Transverse colon (tissue), 4 donors: Measurements from ENCODE around the gene CMTR1.

DNA sequence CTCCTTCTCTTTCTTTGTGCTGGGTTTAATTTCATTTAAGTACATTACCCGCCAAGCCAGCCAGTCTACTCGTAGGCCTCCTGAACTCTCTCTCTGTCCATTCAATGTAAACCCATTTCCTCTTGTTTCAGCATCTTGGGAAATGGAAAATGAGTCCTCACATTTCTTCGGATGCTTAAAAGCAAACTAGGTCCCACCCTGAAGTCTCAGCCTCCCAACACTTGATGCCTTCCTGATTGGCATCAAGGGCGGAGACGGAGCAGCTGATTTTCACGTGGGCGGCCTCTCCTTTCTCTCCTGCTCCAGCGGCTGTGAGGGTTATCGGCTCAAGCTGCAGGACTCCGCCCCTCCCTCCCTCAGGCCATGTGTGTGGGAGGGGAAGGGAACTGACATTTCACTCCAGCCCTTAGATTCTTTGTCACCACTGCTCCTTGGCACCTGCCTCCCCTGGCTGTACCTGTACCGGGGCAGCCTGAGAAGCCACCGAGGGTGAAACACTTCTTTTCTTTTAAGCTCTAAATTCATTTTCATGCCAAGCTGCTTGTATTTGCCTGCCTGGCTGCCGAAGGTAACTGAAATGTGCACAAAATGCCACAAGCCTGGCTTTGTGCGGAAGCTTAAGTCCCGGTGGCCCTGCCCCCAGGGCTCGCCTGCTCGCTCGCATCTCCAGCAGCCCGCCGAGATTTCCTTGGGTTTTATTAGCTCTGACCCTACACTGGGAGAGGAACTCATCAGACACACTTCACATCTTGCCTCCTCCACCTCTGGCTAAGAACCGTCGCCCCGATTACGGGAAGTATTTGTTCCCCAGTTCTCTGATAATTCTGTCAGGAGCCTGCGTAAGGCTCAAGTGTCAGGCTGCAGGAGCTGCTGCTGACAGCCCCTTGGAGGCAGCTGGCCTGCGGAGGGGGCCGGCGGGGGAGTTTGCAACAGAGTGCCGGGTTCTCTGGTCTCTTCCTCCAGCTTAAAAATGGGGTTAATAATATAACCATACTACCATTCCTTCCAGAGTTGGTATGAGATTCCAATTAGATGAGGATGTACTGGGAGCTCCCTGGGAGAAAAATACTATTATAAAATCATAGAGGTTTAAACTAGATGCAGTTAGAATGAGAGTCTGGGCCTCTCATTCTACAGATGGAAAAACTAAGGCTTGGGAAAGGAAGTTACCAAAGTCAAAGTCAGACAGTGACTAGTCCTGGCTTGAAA is 9.6 kb upstream of the CPNE5 start:
- PRO-cap, result no peak
- RAMPAGE, long total RNA, 4 experiments, result no peak in any of the 4 experiments

- PRO-cap, result no peak
- RAMPAGE, long total RNA, 4 experiments, result start-site peak on the minus strand in 2 of 4 experiments, at chr6:36858616-36858998 at its widest, 31 to 37 reads per replicate
Observed at GRCh38 chr6:36858352-36859230, 16.0 kb downstream of the PPIL1 start.

DNA sequence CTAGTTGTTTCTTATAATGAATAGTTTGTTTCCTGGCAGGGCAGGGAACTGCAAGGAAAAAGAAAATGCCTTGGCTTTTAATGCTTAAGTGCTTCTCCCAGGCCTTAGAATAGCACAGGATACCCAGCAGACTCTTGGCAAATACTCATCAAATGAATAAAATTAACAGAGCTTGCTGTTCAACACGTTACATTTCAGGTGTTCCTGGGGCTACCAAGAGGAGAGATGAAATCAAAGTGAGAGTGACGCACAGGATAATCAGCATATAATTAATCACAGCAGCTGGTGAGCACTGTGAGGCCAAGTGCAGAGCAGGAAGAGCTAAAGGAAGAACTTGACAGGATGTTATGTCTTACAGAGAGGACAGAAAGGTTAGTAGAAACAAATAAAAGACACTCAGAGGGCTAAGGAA is 8.8 kb downstream of the PPIL1 start:
- PRO-cap, result no peak
- RAMPAGE, long total RNA, 4 experiments, result no peak in any of the 4 experiments

DNA sequence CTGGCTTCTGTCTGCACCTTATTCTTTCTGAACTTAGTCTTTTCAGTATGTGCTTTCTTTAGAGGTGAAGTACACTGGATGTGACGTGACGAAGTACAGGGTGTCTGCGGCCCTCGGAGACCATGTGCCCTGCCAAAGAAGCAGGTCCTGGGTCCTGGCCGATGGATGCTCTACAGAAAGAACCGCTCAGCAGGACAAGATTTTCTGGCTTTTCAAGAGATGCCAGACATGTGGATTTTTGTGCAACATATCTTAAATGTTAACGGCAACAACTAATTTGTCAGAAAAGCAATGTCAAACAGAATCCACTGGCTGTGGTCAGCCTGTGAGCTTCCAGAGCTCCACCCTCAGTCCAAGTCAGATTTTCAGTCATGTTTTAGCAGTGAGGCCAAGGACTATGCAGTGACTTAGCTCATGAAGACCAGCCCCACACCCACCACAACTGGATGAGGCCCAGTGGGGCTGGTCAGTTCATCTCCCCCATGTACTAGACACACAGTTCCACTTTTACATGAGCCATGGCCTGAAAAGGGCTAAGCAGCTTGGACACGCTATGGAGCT is 11.0 kb downstream of the MTCH1 start:
- PRO-cap, result no peak
- RAMPAGE, long total RNA, 4 experiments, result start-site peak on the minus strand in 1 of 4 experiments, centred at position 326 of the sequence, 10 reads per replicate

- PRO-cap, result no peak
- RAMPAGE, long total RNA, 4 experiments, result no peak in any of the 4 experiments
Observed at GRCh38 chr6:37008609-37009118, 3.2 kb downstream of the FGD2 start.

DNA sequence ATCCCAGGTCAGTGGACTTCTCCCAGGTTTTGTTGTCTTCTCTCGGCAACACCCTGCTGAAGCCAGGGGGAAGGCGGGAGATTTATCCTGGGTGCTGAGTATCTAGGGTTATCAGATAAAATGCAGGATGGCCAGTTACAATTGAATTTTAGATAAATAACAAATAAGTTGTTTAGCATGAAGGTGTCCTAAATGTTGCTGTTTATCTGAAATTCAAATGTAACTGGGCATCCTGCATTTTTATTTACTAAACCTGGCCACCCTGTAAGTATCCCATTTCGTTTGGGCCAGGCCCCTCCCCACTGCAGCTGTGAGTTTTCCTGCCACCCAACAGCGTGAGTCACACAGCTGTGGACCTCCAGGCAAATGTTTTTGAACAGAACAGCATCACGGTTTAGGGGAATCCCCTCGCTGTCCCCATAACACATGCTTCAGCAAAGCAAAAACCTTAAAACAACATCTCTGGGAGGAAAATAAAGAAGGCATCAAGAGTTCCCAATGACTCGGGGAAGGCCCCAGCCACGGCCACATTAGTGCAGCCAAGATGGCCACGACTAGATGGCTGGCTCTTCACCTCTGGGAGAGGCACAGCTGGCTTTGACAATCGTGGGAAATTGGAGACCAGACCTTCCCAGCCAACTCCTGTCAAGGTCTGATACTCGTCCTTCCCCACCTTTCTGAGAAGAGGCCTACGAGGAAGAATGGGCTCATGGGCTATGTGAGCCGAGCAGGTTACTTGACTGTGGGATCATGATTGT is 43.3 kb downstream of the FGD2 start:
- PRO-cap, result unidirectional peak, plus-strand start at position 501 of the sequence
- RAMPAGE, long total RNA, 4 experiments, result no peak in any of the 4 experiments

DNA sequence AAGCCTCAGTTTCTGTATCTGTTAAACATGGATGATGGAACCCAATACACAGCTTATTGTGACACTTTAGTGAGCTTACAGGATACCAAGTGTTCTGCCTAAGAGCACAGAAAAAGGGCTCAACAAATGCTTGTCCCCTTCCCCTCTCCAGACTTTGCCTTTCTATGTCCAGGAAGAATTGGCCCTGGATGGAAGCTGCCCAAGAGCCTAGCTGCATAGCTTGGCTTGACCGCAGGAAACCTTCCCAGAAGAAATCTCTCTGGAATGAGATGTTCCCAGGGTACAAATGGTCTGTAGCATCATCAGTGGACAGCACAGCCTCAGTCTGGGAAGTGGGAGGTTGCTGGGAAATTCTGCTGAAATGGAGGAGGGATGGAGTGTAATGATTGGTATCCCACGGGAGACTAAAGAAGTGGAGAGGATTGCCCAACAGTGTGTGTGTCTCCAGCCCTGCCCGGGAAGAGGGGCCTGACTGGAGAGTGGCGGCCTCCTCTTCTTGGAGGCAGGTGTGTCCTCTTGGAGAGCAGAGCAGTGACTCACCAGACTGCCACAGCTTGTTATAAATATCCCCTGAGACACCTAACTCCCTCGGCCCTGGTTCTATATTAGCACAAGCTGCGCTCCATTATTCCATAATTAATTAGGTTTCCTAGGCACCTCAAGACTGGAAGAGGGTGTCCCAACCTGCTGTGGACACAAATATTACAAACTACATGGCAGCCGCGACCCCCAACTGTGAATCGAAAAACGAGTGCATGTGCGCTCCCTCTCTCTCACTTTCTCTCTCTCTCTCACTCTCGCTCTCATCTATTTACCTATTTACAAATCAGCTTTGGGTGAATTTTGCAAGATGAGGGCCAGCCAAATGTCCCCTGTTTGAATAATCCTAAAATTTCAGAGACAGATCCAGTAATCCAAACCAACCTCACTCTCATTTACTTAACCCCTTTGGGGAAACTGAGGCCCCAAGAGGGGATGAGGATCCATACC is 68.7 kb downstream of the FGD2 start:
- PRO-cap, result no peak
- RAMPAGE, long total RNA, 4 experiments, result no peak in any of the 4 experiments

- PRO-cap, result bidirectional peak, plus-strand start at chr6:37245104, minus-strand start at chr6:37244820
- RAMPAGE, long total RNA, 4 experiments, result no peak in any of the 4 experiments
Observed at GRCh38 chr6:37244621-37245436, 12.7 kb upstream of the TBC1D22B start.

- PRO-cap, result no peak
- RAMPAGE, long total RNA, 4 experiments, result no peak in any of the 4 experiments
Observed at GRCh38 chr6:37258300-37258737, 375 bp upstream of the TMEM217 start.

DNA sequence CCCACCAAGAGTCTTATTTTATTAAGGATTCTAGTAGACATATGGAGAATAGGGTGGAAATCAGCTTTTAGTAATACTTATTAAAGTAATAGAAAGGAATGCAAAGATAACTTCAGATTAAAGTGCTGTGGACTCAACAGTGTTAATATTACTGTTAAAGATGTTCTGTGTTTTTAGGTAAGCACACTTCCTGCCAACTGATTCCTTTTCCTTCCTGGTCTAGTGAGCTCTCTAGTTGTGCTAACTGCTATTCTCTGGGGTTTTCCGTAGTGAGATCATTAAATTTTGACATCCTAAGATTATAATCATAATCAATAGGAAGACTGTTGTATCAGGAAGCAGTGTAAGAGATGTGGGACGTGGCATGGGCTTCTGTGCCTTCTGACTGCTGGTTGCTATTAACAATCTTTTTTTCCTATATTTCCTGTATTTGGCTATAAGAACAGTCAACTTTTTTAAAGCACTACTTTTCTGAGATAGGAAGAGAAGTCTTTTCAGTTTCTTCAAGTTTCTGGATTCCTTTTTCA is 1.3 kb upstream of the TMEM217 start:
- PRO-cap, result no peak
- RAMPAGE, long total RNA, 4 experiments, result no peak in any of the 4 experiments

- PRO-cap, result bidirectional peak, plus-strand start at chr6:37433228, minus-strand start at chr6:37433113
- RAMPAGE, long total RNA, 4 experiments, result start-site peak on the plus strand in 4 of 4 experiments, at chr6:37433241-37433274 at its widest, 23 to 144 reads per replicate
Observed at GRCh38 chr6:37432750-37433351, at the start of gene CMTR1. TSS of gene CMTR1 (plus strand) at chr6:37433221.

GRCh38 chr6:37559947-37560387 is 60.3 kb upstream of the CCDC167 start:
- PRO-cap, result no peak
- RAMPAGE, long total RNA, 4 experiments, result no peak in any of the 4 experiments

DNA sequence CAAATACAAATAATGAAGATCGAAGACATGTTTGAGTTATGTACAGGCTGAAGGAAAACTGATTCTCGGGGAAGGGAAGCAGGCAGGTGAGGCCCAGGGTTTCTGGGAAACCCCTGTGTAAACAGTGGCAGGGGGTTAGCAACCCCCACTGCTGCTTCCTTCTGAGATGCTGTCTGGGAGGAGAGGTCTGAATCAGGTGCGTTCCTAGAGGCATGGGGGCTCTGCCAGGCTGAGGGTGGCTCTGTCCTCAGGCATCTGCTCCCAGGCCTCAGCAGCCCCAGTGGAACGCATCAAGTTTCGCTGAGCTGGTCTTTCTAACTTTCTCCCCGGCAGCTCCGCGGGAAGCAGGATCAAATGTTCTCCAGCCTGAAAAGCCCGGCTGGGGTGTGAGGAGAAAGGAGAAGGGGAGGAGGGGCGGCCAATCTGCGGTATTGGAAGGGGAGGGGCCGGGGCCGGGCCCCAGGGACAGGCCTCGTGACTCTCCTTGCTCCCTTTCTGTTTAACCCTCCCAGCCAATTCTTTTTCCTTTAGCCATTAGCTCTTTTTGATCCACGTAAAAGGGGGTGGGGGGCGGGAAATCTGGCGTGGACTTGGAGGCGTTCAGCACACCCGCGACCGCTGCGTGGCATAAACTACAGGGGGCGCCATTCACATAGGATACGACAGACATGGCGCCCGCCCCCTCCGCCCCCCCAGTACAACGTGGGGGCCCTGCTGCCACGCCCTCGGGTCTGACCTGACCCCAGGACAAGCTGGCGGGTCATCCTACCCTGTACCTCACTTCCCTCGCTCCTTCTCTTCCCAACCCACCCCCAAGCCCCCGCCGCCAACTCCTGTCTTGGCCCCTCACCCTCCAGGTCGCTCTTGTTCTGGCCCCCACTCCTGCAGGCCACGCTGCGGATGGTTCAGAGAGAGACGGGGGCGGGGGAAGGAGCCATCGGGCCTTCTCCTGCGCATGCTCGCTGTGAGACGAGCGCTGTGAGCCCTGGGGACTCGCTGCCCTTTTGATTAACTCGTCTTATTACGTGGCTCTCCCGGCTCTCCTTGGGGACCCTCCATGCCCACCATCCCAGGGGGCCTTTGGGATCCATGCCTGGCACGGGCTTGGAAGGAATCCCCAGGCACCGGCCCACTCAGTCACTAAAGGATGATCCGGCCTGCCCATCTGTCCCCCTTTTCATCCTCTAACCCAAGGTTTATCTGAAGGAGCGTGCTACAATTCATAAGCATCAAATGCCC is 7.7 kb upstream of the MDGA1 start:
- PRO-cap, result bidirectional peak, plus-strand start at position 967 of the sequence, minus-strand start at position 863 of the sequence
- RAMPAGE, long total RNA, 4 experiments, result no peak in any of the 4 experiments

- PRO-cap, result no peak
- RAMPAGE, long total RNA, 4 experiments, result start-site peak on the plus strand in 1 of 4 experiments, at chr6:37822697-37822825 at its widest, 5 reads per replicate
Observed at GRCh38 chr6:37822296-37822915, 2.9 kb downstream of the ZFAND3 start.

- PRO-cap, result bidirectional peak, plus-strand start at chr6:37823204, minus-strand start at chr6:37822979
- RAMPAGE, long total RNA, 4 experiments, result start-site peak on the plus strand in 1 of 4 experiments, at chr6:37822530-37823511 at its widest, 21 reads per replicate
Observed at GRCh38 chr6:37822916-37823708, 3.6 kb downstream of the ZFAND3 start.

DNA sequence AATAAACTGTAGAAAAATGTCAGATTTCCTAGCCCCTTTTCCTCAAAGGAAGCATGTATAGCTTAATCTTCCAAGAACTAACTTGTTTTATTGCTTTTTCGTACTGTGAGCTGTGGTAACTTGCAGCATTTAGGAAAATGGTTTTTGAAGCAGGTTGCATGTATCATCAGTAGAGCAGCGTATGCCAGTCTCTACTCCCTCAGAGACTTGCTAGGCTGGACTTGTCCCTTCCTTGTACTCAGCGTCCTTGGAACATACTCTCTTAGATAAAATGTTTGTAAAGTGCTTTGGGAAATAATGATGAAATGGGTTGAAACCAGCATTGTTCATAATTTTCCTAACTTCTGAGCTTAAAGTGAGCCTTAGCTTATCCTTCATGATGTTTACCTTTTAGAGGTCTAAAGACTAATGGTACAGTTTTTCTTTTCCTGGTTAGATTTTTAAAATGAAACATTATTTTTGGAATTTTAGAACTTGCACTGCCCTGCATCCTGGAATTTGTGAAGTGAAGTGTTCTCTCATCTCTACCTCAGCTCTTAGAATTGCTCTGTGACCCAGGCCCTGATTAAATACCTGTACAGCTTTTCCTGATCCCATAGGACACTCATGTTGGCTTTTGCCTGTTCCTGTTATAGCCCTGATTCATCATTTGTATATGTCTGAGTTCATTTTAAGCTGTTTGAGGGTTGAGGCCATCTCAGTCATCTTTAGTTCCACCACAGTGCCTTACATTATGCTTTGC is 26.1 kb downstream of the ZFAND3 start:
- PRO-cap, result no peak
- RAMPAGE, long total RNA, 4 experiments, result no peak in any of the 4 experiments

DNA sequence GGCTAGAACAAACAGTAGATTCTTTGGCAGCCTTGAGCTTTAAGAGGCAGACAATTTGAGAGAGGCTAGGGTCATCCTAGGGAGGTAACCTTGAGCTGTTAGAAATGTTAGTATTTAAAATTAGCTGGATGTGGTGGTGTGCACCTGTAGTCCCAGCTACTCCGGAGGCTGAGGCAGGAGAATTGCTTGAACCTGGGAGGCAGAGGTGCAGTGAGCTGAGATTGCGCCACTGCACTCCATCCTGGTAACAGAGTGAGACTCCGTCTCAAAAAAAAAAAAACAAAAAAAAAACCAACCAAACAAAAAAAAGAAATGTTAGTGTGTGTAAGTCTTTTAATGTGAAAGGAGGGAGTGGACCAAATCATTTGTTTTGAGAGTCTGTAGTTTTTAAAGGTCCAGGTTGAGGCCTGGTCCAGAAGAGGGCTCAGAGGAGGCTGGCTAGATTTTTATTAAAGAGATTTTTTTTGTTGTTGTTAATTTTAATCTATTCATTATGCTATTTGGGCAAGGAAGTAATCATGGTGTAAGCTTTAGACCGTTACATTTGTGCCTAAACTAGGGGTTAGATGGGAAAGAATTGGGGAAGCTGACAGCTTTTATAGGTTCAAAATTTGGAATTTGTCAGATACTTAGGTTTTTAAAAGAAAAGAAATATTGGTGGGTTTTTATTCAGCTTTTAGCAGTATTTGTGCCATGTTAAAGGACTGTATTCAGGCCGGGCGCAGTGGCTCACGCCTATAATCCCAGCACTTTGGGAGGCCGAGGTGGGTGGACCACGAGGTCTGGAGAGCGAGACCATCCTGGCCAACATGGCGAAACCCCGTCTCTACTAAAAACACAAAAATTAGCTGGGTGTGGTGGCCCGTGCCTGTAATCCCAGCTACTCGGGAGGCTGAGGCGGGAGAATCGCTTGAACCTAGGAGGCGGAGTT is 112.0 kb downstream of the ZFAND3 start:
- PRO-cap, result no peak
- RAMPAGE, long total RNA, 4 experiments, result start-site peak on the plus strand in 2 of 4 experiments, centred at positions 280 to 303 of the sequence, 10 to 17 reads per replicate

- PRO-cap, result no peak
- RAMPAGE, long total RNA, 4 experiments, result start-site peak on the plus strand in 2 of 4 experiments, at chr6:37985262-37985569 at its widest, 5 to 7 reads per replicate
Observed at GRCh38 chr6:37985207-37985639, 165.7 kb downstream of the ZFAND3 start.

- PRO-cap, result no peak
- RAMPAGE, long total RNA, 4 experiments, result start-site peak on the plus strand in 1 of 4 experiments, at chr6:38050798-38050931 at its widest, 8 reads per replicate
Observed at GRCh38 chr6:38050711-38051053, 231.2 kb downstream of the ZFAND3 start.

GRCh38 chr6:38636597-38637205 is 3.0 kb downstream of the BTBD9 start:
- PRO-cap, result no peak
- RAMPAGE, long total RNA, 4 experiments, result no peak in any of the 4 experiments